Ascending aorta (tissue), 1 donor: ENCODE measurements around the gene NR4A3.

- PRO-cap = no peak
These were observed 46.5 kb downstream of the TGFBR1 start for GRCh38 chr9:99151410-99151896.

GRCh38 chr9:99590767-99591402 is 230.8 kb upstream of the NR4A3 start:
- PRO-cap = no peak

DNA sequence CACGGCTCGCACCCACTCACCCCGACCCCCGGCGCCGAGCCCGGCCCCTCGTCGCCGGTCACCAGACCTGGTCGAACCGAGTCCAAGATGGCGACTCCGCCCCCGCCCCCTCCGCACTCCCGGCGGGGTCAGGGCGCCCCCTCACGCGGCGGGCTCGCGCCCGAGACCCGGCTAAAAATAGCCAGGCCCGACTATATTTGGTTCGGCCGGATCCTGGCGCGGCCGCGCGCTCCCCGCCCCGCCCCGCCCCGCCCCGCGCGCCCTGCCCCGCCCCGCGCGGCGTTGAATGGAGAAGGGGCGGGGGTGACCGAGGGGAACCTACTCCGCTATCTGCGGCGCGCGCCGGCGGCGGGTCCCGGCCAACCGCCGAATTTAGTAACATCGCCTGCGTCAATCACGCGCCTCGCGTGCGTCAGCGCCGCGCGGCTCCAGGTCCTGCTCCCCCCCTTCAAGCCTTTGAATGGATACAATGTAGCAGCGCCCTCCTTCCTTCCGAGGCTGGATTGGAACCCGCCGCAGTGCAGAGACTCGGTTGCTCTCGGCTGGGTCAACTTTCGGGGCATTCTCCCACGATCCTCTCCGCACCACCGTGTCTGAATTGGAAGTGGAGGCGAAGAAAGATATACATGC is 1.8 kb upstream of the NR4A3 start:
- PRO-cap = bidirectional peak, plus-strand start at position 291 of the sequence, minus-strand start at position 60 of the sequence; unidirectional peak, plus-strand start at position 459 of the sequence

- PRO-cap = unidirectional peak, minus-strand start at chr9:99821461; bidirectional peak, plus-strand start at chr9:99821857, minus-strand start at chr9:99821680
These were observed at the start of gene NR4A3 for GRCh38 chr9:99821409-99822479. Gene NR4A3, plus strand, starts transcription at chr9:99821885.

GRCh38 chr9:100473226-100473879 is 404 bp downstream of the TMEFF1 start:
- PRO-cap = no peak

DNA sequence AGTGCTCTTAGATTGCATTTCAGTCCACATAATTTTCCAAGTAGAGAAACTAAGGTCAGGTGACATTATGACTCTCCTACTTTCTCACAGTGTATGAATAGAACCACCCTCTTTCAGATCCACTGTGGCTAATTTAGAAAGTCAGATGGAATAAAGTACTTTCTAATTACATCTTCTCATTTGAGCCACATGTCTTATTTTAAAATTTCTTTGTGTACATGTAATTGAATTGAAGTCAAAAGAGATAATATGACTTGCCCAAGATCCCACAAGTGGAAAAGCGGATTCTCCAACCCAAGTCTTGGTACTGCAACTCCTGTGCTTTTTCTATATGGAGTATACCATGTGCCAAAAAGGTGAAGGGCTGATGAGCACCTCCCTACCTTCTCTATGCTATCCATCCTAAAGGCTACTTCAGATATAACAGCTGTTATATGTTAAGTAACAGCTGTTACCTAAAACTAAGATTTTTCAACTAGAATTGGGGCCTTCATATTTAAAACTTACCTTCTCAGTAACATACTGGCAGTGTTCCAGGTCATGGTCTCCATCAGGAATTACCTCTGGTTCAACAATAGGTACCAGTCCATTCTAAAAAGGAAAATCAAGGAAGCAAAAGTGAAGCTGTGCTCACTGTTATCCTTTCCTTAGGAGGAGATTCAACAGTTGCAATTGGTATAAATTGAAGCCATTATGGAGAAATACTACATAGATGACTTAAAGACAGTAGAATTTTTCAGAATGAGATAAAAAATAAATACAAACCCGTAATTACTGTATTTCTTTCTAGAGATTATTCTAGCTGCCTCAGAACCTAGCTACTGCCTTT is 9.3 kb downstream of the ALDOB start:
- PRO-cap = no peak

DNA sequence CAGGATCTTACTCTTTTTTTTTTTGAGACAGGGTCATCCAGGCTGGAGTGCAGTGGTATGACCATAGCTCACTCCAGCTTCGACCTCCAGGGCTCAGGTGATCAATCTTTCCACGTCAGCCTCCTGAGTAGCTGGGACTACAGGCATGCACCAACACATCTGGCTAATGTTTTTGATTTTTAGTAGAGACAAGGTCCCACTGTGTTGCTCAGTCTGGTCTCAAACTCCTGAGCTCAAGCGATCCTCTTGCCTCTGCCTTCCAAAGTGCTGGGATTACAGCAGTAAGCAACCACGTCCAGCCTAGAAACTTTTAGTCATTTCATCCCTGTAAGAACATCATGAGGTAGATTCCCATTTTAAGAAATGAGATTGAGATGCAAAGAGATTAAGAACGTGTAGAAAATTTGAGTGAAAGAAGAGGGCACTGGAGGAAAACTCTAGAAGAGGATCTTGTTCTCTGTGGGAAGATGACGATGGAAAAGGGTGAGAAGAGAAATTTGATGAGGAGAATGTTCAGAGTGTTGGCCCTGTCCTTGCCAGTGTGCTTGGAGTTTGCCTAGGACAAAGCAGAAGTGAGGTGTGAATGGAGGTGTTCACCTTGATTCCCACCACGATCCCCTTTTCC is 6.3 kb downstream of the ALDOB start:
- PRO-cap = no peak

DNA sequence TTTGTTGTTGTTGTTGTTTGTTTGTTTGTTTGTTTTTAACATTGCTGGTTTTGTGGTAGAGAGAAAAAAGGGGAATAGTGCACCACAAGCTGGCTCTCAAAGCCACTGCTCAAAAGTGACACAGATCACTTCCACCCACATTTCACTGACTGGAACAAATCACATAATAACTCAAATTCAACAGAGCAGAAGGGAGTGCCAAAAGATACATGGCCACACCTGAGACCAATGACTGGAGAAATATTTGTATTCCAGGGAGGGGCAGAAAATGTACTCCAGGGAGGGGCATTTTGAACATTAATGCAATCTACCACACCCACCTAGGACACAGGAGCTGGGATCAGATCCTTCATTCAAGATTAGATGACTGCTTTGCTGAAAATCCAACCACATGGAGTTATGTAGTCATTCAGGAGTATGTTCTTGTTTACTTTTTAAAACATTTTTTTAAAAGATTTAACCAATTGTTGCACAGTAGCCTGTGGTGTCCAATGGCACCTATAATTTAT is 6.6 kb downstream of the PGAP4 start:
- PRO-cap = no peak

DNA sequence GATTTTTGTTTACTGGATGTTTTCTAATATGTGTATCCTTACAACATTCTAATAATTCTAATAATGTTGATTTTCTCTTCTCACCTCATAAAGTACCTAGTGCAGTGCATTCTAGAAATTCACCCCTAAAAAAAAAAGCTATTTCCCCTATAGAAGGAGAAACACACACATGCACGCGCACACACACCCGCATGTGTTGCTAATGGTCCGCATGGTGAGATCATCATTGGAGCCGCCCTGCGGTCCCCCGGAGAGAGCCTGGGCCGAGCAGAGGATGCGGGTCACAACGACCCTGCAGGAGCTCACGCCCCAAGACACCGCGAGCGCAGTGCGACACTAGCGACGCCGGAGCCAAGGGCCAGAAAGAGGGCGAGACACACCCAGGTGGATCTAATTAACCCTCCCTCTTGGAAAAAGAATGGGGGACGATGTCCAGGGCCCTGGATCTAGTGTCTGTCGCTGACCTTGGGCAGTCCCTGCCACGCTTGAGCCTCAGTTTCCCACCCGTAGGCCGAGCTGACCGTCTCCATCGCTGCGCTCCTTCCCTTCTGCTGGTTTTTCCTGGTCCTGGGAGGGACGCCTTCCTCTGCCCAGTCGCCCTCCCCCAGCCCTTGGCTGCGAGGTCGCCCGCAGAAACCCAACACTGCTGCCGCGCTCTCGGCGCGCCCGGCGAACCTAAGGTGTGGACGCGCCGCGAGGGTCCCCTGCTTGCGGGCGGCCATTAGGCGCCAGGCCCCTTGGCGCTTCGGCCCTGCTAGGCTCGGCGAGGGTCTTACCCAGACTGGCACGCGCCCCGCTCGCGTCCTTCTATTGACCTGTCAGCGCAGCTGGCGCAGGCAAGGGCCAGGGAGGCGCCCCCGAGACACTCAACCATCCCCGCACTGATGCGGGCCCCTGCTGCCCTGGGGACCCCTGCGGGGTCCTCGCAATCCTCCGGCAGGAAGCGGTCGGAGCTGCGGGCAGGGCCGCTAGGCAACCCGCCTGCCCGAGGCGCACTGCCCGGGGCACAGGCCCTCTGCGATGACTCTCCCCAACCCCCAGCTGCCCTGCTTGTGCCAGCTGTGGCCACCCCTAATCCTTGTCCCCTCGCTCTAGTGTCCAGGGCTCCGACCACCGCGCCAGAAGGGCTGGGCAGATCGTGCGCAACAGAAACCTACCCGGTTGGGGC is 797 bp downstream of the PGAP4 start:
- PRO-cap = unidirectional peak, plus-strand start at position 250 of the sequence; unidirectional peak, plus-strand start at position 270 of the sequence; bidirectional peak, plus-strand start at position 640 of the sequence, minus-strand start at position 548 of the sequence

DNA sequence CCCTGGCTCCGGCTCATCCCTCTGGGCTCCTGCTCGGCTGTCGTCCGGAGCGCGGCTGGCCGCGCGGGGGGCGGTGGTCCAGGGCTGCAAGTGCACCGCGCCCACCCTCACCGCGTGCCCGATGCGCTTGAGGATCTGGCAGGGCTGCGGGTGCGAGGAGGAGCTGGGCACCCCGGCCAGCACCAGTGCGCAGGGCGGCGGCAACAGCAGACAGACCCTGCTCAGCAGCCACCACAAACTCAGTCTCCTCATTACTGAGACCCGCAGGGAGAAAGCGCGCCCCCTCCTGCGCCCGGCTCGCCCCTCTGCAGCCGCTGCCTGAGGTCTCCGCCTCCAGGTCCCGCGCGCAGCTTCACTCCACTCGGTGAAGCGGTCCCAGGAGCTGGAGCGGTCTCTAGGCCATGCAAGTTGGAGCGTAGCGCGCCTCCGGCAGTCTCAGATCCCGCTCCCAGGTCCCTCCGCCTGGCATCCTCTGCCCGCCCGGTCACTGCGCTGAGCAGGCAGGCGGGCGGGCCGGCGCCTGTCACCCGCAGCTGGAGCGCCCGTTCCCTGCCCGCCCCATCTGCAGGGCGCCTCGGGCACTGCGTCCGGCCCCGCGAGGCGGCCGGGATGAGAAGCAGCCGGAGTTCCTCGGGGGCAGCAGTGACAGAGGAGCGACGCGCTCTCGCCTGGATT is 582 bp downstream of the GRIN3A start:
- PRO-cap = no peak

DNA sequence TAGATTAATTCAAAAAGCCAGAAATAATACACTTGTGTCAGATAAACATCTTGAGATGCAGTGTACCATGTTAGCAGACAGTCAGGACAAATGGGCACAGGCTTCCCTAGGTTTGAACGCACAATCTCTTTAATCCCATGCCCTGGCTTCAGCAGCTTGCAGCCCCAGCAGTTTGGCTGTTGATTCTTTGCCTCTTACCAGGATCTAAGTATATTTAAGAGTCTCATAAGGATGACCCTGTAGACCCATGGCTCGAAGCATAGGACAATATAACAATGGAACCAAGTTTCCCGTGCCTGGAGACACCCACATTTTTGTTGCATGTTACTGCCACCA is 19.4 kb downstream of the NIPSNAP3B start:
- PRO-cap = no peak

GRCh38 chr9:104810815-104811666 is 47.1 kb downstream of the NIPSNAP3B start:
- PRO-cap = no peak

- PRO-cap = no peak
These were observed 13.0 kb downstream of the SLC44A1 start for GRCh38 chr9:105257129-105258203.

DNA sequence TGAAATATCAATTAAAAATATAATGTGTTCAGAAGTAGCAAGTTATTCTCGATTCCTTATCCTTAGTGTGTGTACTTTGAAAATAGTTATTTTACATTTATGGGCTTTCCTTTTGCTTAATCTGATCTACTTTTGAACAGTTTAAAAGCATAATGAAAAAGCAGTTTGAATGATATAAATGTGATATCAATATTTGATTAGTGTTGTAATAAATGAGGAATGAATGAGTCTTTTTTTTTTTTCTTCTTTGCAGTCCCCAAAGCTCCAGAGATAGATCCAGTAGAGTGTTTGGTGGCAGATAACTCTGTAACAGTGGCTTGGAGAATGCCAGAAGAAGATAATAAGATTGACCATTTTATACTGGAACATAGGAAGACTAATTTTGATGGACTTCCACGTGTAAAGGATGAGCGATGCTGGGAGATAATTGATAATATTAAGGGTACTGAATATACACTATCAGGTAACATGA is 51.7 kb upstream of the FKTN start:
- PRO-cap = no peak

GRCh38 chr9:105570346-105571044 is 12.6 kb downstream of the FKTN start:
- PRO-cap = no peak

DNA sequence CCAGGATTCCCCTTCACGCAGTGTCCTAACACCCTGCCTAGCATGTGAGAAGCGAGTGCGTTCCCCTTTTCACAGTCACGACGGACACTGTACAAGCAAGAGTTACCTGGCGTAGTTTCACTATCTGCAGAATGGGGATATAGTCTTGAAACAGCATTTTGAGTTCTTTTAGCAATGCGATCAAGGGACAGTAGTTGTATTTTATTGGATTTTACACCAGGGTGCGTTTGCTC is 911 bp downstream of the TMEM38B start:
- PRO-cap = no peak

DNA sequence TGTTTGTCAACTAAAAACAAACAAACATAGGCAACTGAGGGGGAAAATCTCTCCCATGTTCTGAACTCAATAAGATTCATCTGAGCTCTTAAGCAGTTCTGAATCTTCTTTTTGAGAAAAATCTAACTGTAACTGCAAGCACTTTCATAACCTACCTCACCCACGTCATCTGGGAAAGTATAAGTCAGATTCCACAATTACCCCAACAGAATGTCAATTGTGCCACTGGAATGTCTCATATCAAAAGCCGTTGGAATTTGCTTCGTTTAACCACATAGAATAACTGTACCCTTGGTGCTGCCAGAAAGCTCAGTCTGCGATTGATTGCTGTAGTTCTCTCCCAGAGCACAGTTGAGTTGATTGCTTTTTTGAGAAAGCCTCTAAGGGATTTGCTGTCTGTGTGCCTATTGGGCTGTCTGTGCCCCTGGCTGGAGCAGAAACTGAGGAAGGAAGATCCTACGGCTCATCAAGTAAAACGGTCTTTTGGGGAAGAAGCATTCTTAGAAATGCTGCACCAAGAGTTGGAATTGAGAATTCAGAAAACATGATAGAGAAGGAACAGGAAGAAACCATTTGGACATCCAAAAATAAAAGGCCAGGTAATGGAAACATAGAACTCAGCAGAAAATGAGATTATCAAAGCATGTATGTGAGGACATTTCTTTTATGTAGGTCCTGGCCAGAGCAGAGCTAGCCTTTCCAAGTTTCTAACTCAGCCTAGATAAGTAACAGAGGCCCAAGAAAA is 583.7 kb downstream of the TMEM38B start:
- PRO-cap = no peak

GRCh38 chr9:106575865-106576205 is 287.1 kb upstream of the ZNF462 start:
- PRO-cap = no peak

DNA sequence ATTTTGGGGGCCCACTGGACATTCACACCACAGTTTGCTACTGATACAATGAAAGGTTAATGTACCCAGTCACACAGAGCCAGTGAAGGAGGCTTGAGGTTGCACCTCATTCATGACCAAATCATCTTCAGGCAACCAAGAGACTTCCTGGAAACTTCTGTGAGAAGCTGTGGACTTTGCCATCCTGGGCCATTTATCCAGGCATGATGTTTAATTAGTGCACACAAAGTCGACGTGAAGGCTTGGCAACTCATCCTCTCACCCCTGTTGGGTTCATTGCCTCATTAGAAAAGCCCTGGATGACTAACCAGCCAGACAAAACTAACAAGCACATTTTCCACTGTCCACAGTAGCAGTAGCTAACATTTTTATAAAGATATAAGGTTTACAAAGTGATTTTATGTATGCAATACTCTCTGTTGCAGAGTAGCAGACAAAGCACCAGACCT is 65.7 kb upstream of the ZNF462 start:
- PRO-cap = no peak

GRCh38 chr9:106885224-106885769 is 22.3 kb downstream of the ZNF462 start:
- PRO-cap = no peak